ENCODE measurements around a stretch of chr4.

DNA sequence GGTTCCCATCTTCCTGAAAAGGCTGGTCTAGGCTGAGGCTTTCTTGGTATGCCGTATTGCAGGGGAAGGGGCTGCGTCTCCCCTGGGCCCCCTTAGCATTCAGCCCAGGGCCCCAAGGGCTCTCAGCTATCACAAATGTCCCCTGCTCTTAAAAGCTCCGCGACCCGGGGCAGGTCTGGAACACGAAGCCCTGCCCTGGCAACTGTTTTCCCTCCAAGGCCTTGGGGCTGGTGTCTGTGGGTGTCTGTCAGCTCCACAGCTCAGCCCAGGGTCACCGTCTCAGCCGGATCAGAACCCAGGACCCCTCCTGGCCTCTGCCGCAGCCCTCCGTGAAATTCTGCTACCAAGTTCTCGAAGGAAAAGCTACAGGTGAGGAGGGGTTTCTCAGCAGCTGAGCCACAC, 61.3 kb downstream of the ACOX3 start:
- PRO-cap, 2 experiments, result no peak in any of the 2 experiments

DNA sequence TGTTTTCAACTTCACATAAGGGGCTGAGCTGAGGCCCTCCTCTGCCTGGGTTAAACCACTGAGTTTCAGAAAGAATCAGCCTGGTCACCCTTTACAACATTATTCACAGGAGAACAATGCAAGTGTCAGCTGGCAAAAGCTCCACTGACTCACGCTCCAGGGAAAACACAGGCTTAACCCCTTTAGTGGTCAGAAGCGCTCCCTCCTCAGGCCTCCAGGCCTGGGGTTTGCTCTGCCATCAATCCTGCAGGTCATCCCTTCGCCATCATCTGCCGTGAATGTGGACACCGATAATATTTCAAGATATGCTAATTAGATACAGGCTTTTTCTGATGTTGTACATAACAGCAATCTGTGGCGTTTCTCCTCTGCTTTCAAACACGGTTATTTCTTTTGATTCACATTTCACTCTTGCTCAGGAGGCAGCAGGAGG, 46.8 kb downstream of the ACOX3 start:
- PRO-cap, 2 experiments, result no peak in any of the 2 experiments

DNA sequence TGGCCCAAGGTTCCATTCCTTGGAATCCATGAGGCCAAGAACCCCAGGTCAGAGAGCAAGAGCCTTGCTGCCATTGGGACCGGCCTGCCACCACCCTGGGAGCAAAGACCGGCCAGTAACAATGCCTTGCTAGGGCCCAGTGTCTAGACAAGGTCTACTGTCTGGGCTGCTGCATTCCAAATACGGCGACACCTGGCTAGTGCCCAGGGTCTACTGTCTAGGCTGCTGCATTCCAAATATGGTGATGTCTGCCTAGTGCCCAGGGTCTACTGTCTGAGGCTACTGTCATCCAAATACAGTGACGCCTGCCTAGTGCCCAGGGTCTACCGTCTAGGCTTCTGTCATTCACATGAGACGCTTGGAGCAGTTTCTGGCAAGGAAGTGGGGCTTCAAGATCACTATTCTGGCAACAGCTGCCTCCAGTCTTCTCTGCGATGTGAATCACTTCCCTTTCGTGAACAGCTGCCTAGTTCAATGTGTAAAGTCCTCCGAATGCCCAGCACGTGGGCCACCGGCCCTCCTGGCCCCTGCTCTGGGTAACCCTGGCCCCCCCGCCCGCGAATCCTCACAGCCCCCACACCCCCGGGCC, 12.8 kb downstream of the ACOX3 start:
- PRO-cap, 2 experiments, result peak in 2 of 2 experiments; most common plus-strand start position 422 of the sequence (in 1); most common minus-strand start position 438 of the sequence (in 1)

GRCh38 chr4:8593163-8593536, 585 bp downstream of the CPZ start:
- PRO-cap, 2 experiments, result no peak in any of the 2 experiments

- PRO-cap, 2 experiments, result no peak in any of the 2 experiments
Observed at GRCh38 chr4:8610954-8611773, 18.6 kb downstream of the CPZ start.

- PRO-cap, 2 experiments, result no peak in any of the 2 experiments
Observed at GRCh38 chr4:9123756-9124000, 46.5 kb upstream of the FAM90A26 start.

DNA sequence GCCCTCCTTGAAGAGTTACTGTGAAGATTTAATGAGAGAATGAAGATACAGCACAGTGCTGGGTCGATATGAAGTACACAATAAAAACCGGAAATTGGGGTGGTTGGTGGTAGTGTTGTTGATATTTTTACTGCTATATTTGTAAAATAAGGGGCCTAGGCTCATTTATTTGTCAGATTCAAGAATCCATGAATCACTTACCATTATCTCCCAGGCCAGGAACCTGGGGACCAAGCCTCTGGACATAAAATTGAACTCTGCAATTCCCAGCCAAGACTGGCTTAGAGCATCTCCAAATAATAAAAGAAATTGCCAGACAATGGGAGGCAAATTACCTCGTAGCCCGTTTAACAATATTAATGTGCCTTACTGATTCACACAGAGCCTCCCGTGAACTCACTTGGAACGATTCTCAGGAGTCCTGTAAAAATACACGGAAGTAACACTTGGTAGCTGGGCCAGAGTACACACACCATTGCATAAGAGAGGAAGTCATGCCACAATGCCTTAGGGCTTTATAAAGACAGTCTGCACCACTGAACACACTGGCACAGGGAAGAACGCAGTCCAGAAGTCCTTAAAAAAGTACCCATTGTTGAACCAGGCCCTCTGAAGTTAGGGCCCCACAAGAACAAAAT, 15.2 kb downstream of the SLC2A9 start:
- PRO-cap, 2 experiments, result peak in 2 of 2 experiments; most common plus-strand start position 545 of the sequence (in 2); most common minus-strand start position 397 of the sequence (in 1)

DNA sequence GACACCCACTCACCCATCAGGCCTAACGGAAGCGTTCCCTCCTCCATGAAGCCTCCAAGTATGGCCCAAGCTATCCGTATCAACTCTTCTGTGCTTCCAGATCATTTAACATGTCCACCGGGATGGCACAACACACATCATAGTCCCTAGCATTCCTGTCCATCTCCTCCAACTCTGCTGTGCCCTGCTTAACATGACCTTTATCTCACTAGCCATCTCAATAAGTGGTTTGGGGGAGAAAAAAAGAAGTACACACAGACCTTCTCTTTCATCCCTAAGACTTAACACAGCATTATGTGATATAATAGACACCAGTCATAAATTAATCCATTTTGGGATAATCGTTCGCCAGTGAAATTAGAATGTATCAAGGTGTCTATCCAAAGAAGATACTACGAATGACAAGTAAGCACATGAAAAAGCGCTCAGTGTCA, 11.5 kb downstream of the WDR1 start:
- PRO-cap, 2 experiments, result no peak in any of the 2 experiments

DNA sequence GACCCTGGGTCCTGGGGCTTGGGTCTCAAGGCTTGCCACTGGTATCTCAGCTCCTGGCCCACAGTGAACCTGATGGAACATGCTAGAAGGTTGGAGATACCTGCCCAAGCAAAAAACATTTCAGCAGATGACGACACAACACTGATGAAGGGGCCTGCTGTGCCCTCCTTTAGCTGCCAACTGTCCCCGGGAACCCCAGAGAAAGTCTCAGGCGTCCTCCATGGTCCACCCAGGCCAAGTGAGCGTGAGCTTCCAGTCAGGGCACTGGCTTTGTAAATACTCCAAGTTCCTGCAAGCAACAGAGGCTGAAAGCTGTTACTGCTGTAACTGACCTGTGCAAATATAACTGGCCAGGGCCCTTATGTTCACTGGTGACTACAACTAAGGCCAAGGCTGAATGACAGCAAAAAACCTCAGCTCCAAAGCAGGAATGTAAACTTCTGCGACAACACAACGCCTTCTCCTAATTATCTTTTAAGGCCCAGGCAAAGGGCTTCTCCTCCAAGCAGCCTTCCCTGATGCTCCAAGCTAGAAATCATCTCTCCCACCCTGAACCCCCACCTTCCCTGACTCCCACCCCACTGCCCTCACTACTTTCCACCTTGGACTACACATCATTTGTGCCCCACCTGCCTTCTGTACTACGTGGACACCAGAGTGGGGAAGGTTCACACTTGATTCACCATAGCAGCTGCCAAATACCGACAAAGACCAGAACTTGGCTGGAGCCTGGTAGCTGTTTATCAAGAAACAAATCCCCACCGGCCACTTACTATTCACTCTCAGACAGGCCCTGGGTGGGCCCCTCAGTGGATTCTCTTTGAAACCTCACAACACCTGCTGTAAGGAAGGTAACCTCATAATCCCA, 8.1 kb downstream of the WDR1 start:
- PRO-cap, 2 experiments, result no peak in any of the 2 experiments

GRCh38 chr4:10113778-10115083, 2.4 kb downstream of the WDR1 start:
- PRO-cap, 2 experiments, result no peak in any of the 2 experiments

DNA sequence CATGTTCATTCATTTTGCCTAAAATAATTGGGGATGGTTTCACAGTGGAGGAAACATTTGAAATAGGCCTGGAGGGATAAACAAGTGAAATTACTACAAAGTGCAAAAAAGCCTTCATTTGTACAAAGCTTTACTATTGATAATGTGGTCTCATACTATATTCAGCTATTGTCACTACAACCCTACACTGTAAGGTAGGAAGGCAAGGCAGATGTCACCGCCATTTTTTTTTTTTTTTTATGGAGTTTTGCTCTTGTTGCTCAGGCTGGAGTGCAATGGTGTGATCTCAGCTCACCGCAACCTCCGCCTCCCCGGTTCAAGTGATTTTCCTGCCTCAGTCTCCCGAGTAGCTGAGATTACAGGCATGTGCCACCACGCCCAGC, 27.6 kb downstream of the HS3ST1 start:
- PRO-cap, 2 experiments, result no peak in any of the 2 experiments

GRCh38 chr4:11489295-11489705, 60.6 kb upstream of the HS3ST1 start:
- PRO-cap, 2 experiments, result peak in 1 of 2 experiments; most common minus-strand start chr4:11489443 (in 1)

DNA sequence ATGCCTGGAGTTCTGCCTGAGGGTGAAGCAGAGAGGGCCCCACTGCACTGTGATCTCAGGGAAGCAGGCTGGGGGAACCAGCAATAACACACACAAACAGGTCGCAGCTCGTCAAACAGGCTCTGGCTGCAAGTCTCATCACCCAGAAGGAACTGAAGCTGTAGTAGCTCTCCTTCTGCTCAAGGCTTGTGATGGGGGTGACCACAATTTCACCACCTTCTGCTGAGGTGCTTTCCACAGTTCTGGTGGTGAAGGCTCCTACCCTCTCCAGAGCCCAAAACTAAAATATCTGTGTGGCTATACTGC, 687.4 kb upstream of the HS3ST1 start:
- PRO-cap, 2 experiments, result no peak in any of the 2 experiments

DNA sequence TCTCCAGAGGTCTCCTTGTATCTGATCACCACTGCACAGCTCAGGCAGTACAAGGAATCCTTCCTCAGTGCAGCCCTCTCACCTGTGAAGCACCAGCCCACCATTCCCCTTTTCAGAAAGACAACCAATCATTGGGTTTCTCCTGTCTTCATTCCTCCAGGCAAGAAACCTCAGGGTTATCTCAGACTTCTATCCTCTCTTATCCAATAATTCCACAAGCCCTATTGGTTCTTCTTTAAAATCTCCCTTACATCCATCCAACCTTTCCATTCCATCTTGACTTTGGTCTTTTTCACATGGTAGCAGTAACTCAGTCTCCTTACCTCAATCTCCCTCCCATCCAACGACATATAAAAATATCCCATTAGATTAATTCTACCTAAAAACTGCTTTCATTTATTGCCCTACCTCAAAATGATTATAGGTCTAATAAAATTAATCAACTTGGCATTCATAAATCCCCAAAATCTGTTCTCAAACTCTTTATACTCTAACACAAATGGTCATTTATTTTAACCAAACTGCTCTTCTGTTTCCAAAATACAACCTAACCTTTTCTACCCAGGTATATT, 109.6 kb downstream of the RAB28 start:
- PRO-cap, 2 experiments, result no peak in any of the 2 experiments

DNA sequence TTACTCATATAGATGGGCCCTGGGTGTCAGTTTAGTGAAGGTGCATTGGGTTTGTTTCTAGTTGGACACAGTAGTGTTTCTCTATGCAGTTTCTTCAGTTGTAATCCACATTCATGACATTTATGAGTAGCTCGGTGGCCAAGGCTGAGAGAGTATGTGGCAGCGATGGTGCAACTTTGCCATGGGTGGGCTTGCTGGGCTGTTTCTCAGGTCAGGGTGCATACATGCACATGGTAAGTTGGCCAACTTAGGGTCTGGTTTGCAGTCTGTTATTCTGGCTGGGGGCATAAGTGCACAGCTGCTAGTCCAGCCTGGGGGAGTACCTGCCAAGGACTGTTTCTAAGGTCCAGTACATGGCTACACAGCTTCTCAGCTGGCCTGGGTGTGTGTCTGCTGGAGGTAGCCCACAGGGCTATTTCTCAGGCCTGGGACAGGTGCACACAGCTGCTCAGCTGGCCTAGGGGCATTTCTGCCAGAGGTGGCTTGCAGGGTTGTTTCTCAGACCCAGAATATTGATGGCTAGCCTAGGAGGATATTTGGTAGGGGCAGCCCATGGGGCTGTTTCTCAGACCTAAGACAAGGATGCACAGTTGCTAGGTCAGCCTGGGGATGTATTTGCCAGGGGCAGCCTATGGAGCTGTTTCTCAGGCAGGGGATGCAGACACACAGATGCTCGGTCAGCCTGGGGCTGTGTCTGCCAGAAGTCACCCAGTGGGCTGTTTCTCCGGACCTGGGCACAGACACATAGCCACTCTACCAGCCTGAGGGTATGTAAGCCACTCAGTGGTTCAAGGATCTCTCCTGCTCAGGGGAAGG, 29.4 kb downstream of the RAB28 start:
- PRO-cap, 2 experiments, result no peak in any of the 2 experiments

GRCh38 chr4:13549271-13549656, 5.0 kb upstream of the NKX3-2 start:
- PRO-cap, 2 experiments, result no peak in any of the 2 experiments

- PRO-cap, 2 experiments, result no peak in any of the 2 experiments
Observed at GRCh38 chr4:13600548-13600976, 27.0 kb downstream of the BOD1L1 start.

GRCh38 chr4:13615233-13615631, 12.3 kb downstream of the BOD1L1 start:
- PRO-cap, 2 experiments, result no peak in any of the 2 experiments

DNA sequence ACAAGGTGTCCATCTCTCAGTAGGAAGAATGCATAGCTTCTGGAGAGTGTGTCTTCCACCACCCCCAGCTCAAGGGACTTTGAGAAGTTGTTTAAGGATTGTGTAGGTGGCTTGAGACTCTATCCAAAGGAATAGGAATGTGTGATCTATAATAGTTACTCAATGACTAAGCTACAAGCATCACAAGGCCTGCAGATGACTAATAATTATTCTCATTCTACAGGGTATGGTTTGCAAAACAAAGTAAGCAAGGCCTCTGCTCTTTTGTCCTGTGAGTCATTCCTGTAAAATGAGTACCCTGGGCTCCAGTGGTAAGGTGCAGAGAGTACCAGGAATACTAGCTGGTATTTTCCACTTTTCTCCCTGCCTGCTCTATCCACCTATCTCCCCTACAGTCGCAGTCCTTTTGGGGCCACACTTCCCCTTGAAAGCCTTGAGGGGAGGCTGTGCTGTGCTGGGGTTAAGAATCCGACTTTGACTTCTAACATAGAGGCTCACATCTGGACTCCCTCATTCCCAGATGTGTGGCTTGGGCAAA, 279.9 kb upstream of the BOD1L1 start:
- PRO-cap, 2 experiments, result no peak in any of the 2 experiments

DNA sequence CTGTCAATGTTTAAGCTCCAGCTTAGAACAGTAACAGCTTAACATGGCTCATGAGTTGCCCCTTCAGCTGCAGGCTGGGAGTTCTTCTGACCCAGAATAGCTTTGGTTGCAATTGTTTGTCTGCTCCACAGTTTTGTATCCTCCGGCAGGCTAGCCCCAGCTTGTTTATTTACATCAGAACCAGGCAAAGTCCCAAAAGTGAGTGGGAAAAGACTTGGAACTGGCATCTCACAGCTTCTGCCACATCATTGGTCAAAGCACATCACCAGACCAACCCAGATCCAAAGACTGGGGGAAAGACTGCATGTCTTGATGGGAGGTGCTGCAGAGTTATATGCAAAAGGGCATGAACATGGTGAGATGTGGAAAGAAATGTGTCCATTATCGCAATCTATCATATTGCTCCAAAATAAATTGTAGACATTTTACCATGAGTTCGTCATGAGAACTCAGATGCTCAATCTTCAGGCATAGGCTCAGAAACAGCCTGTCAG, 231.1 kb upstream of the CPEB2 start:
- PRO-cap, 2 experiments, result no peak in any of the 2 experiments